Fibroblast of the aortic adventitia (primary cell): ENCODE measurements around a stretch of chr14.

DNA sequence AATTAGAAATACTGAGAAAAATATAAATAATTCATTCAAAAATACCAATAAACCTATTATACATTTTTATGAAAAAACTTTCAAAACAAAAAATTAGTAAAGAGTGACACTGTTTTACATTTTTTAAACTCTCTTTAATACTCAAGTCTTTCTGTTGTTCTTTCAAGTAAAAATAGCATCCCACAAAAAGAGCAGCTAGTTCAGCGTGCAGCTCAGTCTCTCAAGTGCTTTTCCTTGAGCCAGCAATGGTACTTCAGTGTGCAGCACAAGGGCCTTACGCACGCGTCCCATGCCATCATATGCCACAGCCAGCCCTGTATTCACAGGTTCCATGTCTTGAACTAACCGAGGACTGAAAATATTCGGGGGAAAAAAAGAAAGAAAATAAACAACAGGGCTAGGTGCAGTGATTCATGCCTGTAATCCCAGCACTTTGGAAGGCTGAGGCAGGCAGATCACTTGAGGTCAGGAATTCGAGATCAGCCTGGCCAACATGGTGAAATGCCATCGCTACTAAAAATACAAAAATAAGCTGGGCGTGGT, 28.7 kb downstream of the ATG14 start:
- CAGE, long polyA plus RNA = no peak

- CAGE, long polyA plus RNA = no peak
These were observed 23.0 kb upstream of the TBPL2 start for GRCh38 chr14:55463419-55463717.

DNA sequence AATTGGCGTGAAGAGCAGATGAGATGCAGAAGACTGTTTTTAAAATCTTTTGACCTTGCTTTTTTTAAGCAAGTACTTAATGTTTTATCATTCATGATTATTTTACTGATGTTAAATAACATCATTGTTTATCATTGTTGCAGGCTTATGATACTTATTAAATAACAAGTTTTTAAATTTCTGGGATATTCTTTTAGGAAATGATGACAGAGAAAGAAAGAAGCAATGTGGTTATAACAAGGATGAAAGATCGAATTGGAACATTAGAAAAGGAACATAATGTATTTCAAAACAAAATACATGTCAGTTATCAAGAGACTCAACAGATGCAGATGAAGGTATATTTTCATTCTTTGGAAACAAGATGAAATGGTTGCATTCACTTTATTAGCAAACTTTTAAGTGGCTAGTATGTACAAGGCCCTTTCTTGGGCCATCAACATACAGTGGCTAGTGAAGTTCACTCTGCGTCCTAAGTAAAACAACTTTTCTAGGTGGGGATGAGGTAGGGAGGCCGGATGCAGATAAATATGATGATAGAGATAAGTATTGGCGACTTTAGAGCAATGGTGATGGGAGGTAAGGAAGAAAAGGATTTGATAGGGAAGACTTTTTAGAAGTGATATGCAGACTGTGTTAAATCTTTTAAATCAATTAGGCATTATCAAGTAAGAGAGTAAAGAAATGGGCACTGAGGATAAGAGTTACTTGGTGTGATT, 49.9 kb downstream of the KTN1 start:
- CAGE, long polyA plus RNA = no peak

DNA sequence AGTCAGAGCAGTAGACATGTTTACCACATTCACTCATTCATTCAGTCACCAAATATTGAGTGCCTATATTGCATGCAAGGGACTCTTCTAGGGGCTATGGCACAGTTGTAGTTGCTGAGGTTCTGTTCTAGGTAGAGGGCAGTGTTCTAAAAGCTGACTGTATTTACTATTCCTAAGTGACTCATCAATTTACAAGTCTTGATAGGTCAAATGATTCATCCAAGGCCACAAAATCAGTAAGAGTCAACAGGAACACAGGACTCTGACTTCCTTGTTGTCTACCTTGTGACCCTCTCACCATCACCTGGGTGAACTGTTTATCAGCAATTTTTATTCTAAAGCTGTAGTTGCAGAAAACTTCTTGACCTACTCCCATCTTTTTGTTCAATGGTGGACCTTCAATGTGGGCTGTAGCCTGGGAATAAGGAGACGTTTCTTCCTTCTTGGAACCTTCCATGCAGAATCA, 223.1 kb downstream of the KTN1 start:
- CAGE, long polyA plus RNA = no peak

DNA sequence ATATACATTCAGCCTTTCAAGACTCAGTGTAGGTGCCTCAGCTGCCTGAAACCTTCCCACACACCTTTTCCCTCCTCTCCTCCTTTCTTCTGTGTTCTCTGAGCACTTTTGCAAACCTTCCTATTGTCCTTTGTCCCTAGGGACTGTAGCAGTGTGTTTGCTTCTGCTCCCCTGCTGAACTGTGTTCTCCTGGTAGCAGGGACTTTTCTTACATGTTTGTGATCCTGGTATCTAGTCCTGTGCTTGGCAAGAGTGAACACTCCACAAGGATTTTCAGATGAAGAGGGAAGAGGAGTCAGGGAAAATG, 30.3 kb downstream of the PELI2 start:
- CAGE, long polyA plus RNA = no peak

GRCh38 chr14:56173428-56173687, 55.1 kb downstream of the PELI2 start:
- CAGE, long polyA plus RNA = no peak

GRCh38 chr14:56196837-56197566, 78.8 kb downstream of the PELI2 start:
- CAGE, long polyA plus RNA = no peak

- CAGE, long polyA plus RNA = no peak
These were observed 210.9 kb downstream of the EXOC5 start for GRCh38 chr14:57057736-57058176.

GRCh38 chr14:57269623-57269736, 709 bp downstream of the AP5M1 start:
- CAGE, long polyA plus RNA = no peak

DNA sequence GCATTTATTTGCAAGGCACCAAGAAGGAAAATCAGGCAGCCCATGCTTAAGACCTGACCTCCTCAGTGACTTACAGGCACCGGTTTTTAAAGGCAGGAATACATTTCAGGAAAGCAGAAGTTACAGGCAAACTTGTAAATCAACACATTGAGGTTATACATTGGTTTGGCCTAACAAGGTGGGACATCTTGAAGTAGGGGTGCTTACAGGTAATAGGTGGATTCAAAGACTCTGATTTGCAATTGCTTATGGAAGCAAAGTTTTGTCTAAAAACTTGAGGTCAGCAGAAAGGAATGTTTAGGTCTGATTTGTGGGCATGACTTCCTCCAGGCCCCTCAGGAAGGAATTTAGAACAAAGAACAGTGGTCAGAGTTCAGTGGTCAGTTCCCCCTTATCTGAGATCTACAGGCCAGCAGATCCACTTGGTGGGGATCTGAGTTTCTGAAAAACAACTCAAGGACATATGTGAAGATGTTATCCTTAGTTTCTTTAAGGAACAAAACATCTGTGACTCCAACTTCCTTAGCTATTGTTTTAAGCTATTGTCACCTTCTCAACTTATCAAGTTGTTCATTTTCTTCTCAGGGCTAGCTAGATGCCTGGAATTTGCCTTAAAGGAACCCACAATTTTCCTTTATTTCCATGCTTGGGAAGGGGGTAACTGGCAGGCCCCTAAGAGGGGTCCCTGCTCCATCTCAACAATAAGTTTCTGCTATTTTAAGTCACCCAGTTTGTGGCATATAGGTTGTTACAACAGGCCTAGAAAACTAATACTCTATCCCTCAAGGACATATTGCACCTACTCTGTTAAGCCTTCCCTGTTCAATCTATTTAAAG, 28.0 kb upstream of the NAA30 start:
- CAGE, long polyA plus RNA = no peak

DNA sequence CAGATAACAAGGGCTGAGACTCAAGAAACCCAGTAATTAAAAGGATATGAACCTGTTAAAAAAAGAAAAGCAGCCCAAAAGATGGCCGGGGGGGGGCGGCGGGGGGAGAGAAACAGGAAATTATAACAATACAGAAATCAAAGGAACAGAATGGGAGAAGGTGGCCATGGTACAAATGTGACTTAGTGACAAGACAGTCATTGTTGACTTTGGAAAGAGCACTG, 115.0 kb upstream of the CCDC198 start:
- CAGE, long polyA plus RNA = no peak

- CAGE, long polyA plus RNA = no peak
These were observed 469 bp upstream of the PSMA3 start for GRCh38 chr14:58244209-58244538.

- CAGE, long polyA plus RNA = no peak
These were observed 23.1 kb downstream of the ARID4A start for GRCh38 chr14:58321473-58321814.

DNA sequence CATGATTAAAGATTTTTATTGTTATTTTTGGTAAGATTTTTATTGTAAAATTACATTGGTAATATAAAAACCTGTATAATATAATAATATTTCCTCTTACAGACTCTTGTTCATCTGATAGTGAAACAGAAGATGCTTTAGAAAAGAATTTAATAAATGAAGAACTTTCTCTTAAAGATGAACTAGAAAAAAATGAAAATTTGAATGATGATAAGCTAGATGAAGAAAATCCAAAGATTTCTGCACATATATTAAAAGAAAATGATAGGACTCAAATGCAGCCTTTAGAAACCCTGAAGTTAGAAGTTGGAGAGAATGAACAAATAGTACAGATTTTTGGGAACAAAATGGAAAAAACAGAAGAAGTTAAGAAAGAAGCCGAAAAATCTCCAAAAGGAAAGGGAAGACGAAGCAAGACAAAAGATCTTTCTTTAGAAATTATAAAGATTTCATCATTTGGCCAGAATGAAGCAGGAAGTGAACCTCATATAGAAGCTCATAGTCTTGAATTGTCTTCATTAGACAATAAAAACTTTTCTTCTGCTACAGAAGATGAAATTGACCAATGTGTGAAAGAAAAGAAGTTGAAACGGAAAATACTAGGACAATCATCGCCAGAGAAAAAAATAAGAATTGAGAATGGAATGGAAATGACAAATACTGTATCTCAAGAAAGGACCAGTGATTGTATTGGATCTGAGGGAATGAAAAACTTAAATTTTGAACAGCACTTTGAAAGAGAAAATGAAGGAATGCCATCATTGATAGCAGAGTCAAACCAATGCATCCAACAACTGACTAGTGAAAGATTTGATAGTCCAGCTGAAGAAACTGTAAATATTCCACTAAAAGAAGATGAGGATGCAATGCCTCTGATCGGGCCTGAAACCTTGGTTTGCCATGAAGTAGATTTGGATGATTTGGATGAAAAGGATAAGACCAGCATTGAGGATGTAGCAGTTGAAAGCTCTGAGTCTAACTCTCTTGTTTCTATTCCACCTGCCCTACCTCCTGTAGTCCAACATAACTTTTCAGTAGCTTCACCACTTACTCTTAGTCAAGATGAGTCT, 31.3 kb upstream of the TOMM20L start:
- CAGE, long polyA plus RNA = no peak

DNA sequence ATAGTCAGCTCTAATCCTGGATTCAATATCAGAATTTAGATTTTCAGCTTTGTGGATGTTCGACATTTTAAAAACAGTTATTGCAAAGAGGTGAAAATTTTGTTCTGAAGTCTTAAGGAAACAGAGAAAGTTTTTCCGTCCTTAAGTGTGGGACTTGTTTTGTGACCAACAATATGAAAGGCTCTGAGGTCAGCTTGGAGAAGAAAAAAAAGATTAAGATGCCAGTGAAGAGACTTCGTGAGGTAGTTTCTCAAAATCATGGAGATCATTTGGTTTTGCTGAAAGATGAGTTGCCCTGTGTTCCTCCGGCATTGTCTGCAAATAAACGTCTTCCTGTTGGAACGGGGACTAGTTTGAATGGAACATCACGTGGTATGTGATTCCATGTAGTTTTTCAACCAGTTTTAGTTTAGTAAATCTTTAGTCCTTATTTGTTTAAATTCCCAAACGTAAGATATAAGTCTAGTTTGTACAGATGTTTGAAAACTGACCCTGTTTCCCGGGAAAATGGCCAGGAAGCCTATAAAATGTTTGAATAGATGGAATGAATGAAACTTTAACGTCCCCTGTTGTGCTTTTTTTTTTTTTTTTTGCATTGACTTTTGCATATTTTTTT, 681 bp downstream of the KIAA0586 start:
- CAGE, long polyA plus RNA = no peak

DNA sequence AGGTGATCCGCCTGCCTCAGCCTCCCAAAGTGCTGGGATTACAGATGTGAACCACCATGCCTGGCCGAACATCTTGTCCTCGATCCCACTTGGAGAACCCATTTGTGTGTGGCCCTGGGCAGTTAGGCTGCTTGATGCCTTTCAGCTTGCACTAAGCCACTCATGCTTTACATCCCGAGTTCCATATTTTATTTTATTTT, 85.7 kb downstream of the DACT1 start:
- CAGE, long polyA plus RNA = no peak

DNA sequence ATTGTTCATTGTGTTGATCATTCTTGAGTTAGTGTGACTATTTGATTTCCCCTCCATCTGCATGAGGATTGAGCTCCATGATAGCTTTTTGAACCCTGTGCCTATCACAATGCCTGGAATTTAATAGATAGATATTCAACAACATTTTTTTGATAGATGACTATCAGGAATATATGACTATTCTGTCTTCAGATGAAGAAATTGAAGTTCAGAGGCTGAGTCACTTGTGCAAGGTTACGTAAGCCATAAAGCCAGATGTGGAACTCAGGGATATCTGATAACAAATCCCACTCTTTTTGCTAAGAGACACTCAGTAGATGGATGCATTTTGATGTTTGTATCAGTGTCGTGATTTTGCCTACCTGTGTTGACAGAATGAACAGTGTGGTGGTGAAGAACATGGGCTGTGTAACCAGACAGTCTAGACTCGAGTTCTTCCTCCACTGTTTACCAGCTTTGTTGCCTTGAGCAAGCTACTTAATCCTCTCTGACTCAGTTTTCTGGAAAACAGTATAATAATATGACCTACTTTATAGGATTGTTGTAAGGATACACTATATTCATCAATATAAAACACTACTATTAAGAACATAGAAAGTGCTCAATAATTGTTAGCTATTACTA, 93.9 kb downstream of the DAAM1 start:
- CAGE, long polyA plus RNA = no peak

DNA sequence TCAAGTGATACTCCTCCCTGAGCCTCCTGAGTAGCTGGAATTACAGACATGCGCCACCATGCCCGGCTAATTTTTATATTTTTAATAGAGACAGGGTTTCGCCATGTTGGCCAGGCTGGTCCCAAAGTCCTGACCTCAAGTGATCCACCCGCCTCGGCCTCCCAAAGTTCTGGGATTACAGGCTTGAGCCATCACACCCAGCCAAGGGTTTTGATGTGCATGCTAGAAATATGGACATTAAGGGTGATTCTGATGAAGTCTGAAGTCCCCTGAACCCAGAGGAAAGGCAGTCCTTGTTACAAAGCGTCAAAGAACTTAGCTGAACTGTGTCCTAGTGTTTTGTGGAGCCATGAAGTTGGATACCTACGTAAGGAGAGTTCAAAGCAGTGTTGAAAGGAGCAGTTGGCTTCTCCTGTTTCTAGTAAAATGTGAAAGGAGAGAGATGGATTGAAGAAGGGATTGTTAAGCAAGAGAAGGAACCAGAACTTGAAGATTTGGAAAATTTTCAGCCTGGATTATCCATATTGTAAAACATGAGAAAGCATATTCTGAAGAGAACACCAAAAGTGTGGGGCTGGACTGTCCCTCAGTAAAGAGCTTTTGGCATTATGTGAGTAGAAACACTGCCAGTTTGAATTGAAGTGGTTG, 17.9 kb downstream of the PCNX4 start:
- CAGE, long polyA plus RNA = no peak

GRCh38 chr14:60204887-60205660, 39.9 kb upstream of the DHRS7 start:
- CAGE, long polyA plus RNA = no peak

GRCh38 chr14:60253902-60254678, 5.1 kb downstream of the PPM1A start:
- CAGE, long polyA plus RNA = no peak